ENCODE measurements around the genes ZIC1 and MED12L.

- PRO-cap = bidirectional peak, plus-strand start at chr3:147409370, minus-strand start at chr3:147409157
Observed at GRCh38 chr3:147409260-147409479, at the start of gene ZIC1. ZIC1 (plus strand) TSS chr3:147409365.

GRCh38 chr3:147410559-147411375 is 1.6 kb downstream of the ZIC1 start:
- PRO-cap = no peak

GRCh38 chr3:147423213-147423538 is 14.0 kb downstream of the ZIC1 start:
- PRO-cap = no peak

GRCh38 chr3:147732340-147732594 is 323.1 kb downstream of the ZIC1 start:
- PRO-cap = no peak

DNA sequence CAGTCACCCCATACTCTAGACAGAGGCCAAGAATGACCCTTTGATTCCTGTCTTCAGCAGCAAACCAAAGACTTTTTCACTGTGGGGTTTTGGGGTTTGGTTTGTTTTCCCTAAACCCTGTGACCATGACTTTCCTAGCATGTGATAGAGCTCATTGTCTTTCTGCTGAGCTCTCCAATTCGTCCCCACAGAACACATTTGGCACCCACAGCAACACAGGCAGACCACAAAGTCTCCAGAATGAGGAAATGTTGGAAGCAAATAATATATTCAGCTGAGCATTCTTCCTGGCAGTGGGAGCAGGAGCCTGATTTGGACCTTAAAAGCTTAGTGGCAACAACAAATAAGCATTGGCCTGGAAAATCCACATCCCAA is 36.8 kb upstream of the CPB1 start:
- PRO-cap = no peak

- PRO-cap = no peak
Observed at GRCh38 chr3:149368777-149369996, 8.3 kb downstream of the TM4SF1 start.

- PRO-cap = unidirectional peak, minus-strand start at chr3:149382191
Observed at GRCh38 chr3:149381882-149383051, 4.8 kb upstream of the TM4SF1 start.

DNA sequence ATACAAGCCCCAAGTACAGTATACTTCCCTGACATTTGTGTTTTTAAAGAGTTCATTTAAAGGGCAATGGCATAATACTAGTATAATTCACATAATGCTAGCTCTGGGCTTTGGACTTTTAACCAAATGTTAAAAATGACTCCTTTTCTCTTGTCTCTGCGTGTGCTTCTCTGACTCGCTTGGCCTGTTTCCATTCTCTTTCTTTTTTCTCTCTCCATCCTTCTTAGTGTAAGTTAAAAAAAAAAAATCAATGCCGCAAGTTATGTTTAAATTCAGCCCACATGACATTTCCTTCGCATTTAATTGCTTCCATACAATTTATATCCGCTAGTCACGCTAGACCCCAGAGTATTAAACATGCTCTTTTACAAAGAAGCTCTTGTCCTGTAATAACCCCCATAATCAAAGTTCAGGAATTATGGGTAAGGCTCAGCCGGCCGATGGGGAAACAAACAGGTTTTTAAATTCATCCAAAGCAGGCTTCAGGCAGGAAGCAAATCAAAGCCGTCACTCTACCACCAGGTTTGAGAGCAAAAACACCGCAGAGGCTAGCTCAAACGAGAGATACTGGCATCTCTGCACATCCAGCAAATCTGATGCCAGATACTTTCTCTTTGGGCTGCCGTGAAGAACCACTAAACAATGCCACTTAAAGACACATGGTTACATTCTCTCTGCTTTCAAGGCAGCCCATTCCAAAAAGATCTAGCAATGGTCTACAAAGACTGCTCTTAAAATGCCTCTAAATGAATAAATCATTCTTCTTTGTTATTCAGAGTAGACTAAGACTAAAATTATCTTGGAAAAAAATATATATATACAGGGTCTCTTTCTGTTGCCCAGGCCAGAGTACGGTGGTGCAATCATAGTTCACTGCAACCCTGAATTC is 19.2 kb downstream of the WWTR1 start:
- PRO-cap = no peak

DNA sequence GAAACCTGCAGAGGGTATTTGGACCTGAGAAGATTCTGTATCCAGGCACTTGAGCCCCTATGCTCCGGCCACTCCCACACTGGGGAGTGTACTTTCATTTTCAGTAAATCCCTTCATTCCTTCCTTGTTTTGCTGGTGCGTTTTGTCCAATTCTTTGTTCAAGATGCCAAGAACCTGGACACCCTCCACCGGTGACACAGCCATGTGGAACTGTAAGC is 68.3 kb upstream of the PFN2 start:
- PRO-cap = no peak

GRCh38 chr3:150061058-150061850 is 90.6 kb upstream of the PFN2 start:
- PRO-cap = no peak

DNA sequence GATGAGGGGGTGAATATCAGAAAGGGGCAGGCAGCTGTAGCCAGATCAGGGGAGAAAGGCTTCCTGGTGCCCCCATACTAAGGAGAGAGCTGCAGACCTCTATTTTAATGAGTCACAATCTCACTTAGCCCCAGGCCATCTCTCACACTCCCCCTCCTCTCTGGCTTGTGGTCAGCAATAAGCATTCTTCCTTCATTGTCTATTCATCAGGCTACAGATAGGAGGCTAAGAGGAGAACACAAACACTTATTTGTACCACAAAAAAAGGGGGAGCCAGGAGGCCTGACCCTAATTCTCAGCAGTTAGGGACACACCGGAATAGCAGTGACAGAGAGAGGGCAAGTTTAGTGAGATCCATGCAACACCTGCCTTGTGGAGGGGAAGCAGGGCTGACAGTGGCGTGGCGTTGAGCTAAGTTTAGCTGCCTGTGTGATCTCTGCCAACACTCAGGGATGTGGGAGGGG is 192.0 kb upstream of the TSC22D2 start:
- PRO-cap = no peak

GRCh38 chr3:150414222-150414977 is 6.3 kb downstream of the TSC22D2 start:
- PRO-cap = no peak

GRCh38 chr3:150542870-150543901 is 3.1 kb downstream of the SERP1 start:
- PRO-cap = no peak

- PRO-cap = no peak
Observed at GRCh38 chr3:150547363-150547633, 711 bp downstream of the EIF2A start.

- PRO-cap = no peak
Observed at GRCh38 chr3:150737114-150737906, 25.7 kb downstream of the SIAH2 start.

GRCh38 chr3:150747246-150747727 is 15.7 kb downstream of the SIAH2 start:
- PRO-cap = no peak

- PRO-cap = no peak
Observed at GRCh38 chr3:150759106-150759964, 3.6 kb downstream of the SIAH2 start.

DNA sequence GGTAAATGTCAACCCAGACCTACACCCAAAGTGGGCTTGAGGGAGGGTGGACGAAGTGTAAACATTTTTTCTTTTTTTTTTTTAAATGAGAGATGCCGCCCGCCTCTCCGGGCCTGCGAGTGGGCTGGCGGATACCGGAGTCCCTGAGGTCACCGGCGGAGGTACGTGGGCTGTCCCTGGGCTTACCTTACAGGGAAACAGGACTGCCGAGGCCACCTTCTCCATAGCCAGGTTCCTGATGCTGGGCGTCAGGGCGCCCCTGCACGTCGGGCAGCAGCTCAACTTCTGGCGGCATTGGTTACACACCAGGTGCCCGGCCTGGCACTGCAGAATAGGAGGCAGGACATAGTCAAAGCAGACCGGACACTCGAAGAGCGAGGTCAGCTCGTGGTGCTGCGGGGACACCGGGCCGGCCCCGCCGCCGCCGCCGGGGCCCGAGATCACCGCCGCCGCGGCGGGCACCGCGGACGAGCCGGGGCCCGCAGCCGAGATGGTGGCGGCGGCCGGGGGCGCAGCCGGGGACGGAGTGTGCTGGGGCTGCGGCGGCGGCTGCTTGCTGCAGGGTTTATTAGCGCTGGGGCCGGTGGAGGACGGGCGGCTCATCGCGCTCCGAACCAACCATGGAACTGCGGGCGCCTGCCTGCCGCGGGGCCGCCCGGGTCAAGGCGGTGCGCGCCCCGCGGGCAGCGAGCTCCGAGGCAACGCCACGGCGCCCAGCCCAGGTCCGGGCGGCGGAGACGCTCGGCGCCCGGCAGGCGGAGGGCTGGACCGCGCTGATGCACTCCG is 529 bp downstream of the SIAH2 start:
- PRO-cap = no peak

GRCh38 chr3:151085395-151085857 is at the start of gene MED12L:
MED12L (plus strand) TSS chr3:151085664.
- PRO-cap = bidirectional peak, plus-strand start at chr3:151085664, minus-strand start at chr3:151085637

DNA sequence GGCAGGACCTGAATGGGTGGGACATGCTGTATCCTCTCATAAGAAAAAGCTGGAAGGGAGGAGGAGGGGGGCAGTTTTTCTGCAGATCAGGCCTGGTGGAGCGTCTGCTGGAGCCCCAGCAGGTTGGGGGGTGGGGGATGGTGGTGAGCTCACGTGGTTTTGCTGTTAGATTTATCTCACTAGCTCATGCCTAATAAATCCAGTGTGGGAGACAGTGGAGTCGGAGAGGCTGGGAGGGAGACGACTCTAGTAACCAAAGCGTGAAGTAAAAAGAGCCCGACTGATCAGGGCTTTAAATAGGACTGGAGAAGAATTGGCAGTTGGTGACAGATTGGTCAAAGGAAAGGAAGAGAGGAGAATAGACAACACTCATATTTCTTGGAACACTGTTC is 16.1 kb downstream of the MED12L start:
- PRO-cap = no peak